Bronchus fibroblast of lung (primary cell): Measurements from ENCODE around the genes NTHL1, CEMP1 and TNFRSF12A.

GRCh38 chr16:2047039-2048131 is at the start of gene NTHL1:
Gene NTHL1, minus strand, starts transcription at chr16:2047834.
- RAMPAGE, long total RNA = no peak

DNA sequence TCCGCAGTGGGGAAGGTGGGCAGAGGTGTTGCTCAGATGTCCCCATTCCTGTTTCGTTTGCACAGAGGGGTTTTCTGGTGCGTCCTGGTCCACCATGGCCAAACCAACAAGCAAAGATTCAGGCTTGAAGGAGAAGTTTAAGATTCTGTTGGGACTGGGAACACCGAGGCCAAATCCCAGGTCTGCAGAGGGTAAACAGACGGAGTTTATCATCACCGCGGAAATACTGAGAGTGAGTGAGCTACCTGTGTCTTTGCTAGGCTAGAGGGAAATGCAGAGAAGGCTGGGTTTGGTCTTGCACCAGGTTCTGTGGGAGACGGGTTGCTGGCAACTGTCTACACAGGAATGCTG is 712 bp downstream of the TSC2 start:
- RAMPAGE, long total RNA = no peak

GRCh38 chr16:2091294-2091928 is 43.6 kb downstream of the TSC2 start:
- RAMPAGE, long total RNA = no peak

GRCh38 chr16:2134848-2135607 is 670 bp downstream of the PKD1 start:
- RAMPAGE, long total RNA = no peak

GRCh38 chr16:2150692-2151622 is 2.5 kb downstream of the RAB26 start:
- RAMPAGE, long total RNA = no peak

- RAMPAGE, long total RNA = no peak
Observed at GRCh38 chr16:2167141-2167811, 11.7 kb downstream of the TRAF7 start.

DNA sequence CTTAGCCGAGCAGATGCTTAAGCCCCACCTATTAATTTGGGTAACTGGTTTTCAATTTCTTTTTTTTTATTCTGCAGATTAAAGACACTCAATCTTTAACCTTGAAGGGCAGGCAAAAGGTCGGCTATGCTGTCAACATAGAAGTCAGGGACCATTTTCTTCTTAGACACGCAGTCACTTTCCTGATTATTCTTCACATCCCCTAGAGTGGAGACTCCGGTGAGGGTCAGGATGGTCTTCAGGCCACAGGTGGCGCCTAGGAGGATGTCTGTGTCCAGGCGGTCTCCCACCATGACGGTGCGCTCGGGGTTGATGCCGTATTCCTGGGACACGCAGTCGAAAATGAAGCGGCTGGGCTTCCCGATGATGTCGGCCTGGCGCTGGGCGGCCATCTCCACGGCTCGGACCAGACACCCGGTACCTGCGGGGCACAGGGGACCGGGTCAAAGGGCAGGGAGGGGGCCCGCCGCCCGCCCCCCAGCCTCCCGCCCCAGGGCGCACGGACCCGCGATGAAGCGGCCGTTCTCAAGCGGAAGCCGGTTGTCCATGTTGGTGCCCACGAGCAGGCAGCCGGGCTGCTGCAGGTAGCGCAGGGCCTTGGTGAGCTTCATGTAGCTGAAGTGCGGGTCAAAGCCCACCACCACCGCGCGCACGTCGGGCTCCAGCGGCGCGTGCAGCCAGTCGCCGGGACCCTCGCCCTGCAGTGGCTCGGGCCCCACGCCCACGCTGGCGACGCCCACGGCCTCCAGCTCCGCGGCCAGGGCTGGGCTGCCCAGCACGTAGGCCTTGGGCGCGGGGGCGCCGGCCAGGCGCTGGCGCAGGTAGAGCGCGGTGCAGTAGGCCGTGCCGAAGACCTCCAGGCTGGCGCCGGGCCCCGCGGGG is 766 bp downstream of the PGP start:
- RAMPAGE, long total RNA = no peak

DNA sequence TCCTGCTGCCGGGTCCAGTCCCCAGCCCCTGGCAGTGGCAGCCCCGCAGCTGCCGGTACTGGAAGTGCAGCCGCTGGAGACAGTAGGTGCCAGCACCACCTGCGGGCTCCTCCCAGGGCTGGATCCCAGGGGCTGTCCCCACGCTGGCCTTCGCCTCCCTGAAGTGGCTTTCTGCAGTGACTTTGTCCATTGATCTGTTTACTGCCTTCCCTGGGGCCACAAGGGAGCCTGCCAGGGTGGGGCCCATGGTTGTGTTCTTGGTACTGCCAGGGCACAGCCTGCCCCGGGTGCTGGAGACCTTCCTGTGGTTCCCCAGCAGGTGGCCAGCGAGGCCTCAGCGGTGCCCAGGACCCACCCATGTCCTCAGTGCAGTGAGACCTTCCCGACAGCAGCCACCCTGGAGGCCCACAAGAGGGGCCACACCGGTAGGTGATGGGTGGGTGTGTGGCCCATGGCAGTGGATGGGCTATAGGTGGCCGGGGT is 2.6 kb upstream of the DNASE1L2 start:
- RAMPAGE, long total RNA = no peak

- RAMPAGE, long total RNA = no peak
Observed at GRCh38 chr16:2263026-2263868, 4.7 kb downstream of the RNPS1 start.

GRCh38 chr16:2486967-2487506 is 12.1 kb downstream of the TBC1D24 start:
- RAMPAGE, long total RNA = no peak

GRCh38 chr16:2530998-2531595 is at the start of gene CEMP1:
Gene CEMP1, minus strand, starts transcription at chr16:2531408.
- RAMPAGE, long total RNA = no peak

DNA sequence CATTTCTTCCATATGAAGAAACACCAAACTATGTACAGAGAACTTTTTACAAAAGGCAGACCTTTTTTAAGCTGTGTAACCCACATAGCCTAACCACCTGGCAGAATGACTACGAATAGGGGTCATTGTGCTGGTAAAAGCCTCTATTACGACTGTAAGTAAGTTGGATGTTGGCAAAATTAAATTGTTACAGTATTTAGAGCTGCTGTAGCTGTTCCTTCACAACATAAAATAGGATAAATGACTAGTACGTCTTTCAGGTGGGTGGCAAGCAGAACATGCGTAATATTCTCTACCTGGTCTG is 64.6 kb downstream of the PDPK1 start:
- RAMPAGE, long total RNA = no peak

DNA sequence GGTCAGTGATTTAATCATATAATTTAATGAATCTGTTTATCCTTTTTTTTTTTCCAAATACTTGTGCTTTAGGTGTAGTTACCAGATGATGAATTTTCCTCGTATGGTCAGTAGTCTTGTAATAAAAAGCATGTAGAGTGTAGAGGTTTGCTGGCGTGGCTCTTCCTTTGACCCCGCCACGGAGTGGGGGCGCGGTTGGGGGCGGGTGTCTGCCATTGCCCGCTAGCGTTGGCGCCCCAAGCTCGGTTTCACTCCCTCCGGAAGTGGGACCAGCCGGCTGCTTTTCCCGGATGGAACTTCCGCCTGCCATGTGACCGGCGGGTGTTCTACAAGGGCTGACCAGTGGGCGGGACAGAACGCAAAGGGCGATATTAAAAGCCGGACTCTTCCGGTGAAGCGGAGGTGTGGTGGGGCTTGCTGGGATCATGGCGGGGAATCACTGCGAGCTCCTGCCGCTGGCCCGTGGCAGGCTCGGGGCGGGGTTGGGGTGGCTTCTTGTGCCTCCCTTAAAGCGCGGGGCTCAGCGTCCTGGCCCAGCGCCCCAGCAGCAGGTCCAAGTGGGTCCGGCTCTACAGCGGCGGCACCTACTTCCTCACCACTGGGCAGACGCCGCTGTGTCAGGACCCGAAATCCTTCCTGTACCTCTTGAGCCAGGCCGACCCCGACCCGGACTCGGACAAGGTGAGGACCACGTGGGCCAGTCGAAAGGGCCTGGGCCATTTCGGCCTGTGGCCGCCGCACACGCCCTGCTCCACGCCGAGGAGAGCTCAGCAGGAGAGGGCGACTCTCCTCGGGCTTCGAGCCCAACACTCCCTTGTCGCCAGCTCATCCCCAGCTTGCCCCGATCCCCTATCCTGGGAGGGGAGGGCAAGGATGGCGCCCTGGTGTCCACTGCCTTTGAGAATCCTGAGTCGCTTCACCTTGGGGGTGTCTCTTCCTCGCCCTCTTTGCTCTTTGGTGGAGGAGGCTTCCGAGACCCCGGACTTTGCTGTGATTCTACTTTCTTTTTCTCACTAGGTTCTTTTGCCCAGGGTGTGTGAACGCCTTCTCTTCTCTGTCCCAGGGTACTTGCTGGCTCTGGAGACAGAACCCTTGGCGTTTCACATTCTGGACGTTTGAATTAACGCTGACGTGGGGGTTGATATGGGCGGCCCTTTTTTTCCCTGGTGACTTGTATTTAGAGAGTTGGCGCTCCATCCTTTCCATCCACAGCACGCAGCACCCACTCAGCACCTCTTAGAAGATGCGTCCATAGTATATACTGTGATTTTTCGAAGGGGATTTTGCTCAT is 65.7 kb downstream of the PDPK1 start:
- RAMPAGE, long total RNA = start-site peak on the plus strand centred at position 399 of the sequence, 81 bp wide, 43 and 36 reads in 2 replicates

DNA sequence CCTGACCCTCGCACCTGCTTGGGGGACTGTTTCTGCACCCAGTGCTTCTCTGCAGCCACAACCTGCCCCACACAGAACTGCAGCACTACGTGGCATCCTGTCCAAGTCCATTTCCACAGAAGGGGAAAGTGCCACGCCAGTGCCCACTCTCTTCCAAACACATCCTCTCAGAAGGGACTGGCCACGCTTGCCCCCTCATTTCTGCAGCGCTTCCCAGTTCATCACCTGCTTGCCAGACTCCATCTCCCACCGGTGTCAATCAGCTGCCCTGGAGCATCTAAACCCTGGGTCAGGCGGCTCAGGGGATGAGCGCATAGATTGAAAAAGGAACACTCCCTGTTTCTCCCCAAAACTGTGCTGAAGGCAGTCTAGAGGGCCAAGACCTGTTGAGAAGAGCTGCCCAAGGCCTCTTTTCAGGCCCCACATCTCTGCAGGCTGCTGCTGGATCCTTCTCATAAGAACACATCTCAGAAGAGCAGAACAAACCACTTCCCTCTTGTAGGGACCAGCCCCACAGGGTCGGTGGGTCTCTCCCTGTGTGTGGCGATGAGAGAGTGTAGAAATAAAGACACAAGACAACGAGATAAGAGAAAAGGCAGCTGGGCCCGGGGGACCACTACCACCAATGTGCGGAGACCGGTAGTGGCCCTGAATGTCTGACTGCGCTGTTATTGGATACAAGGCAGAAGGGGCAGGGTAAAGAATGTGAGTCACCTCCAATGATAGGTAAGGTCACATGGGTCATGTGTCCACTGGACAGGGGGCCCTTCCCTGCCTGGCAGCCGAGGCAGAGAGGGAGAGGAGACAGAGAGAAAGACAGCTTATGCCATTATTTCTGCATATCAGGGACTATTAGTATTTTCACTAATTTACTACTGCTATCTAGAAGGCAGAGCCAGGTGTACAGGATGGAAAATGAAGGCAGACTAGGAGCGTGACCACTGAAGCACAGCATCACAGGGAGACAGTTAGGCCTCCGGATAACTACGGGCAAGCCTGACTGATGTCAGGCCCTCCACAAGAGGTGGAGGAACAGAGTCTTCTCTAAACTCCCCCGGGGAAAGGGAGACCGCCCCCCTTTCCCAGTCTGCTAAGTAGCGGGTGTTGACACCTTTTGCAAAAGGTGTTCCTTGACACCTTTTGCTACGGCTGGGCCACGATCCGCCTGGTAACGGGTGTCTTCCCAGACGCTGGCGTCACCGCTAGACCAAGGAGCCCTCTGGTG is 22.1 kb upstream of the KCTD5 start:
- RAMPAGE, long total RNA = no peak

DNA sequence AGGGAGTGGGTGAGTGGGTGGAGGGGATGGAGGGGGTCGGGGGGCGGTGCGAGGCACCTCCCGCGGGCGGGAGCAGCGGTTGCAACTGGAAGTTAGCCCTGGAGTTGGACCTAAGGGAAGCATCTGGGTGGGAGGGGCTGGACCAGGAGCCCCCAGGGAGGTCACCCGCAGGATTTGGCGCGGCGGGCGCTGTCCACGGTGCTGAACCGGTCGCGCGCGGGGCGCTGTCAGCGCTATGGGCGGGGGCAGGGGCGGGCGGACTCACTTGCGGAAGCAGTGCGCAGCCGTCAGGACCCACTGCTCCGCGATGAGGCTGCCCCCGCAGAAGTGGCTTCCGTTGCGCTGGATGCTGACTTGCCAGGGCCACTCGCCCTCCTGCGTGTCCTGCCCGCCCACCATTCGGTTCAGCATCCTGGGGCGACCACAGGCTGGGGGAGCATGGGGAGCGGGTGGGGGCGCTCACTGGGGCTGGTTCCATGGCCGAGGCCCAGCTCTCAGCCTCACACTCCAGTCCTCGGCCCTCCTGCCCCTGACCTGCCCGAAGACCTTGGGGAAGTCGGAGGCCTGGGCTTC is 4.5 kb downstream of the PRSS27 start:
- RAMPAGE, long total RNA = no peak

- RAMPAGE, long total RNA = no peak
Observed at GRCh38 chr16:2761724-2762336, 9.4 kb downstream of the SRRM2 start.

GRCh38 chr16:2860844-2861700 is 3.1 kb upstream of the PRSS22 start:
- RAMPAGE, long total RNA = no peak

- RAMPAGE, long total RNA = no peak
Observed at GRCh38 chr16:2891164-2891487, 8.1 kb downstream of the FLYWCH2 start.

DNA sequence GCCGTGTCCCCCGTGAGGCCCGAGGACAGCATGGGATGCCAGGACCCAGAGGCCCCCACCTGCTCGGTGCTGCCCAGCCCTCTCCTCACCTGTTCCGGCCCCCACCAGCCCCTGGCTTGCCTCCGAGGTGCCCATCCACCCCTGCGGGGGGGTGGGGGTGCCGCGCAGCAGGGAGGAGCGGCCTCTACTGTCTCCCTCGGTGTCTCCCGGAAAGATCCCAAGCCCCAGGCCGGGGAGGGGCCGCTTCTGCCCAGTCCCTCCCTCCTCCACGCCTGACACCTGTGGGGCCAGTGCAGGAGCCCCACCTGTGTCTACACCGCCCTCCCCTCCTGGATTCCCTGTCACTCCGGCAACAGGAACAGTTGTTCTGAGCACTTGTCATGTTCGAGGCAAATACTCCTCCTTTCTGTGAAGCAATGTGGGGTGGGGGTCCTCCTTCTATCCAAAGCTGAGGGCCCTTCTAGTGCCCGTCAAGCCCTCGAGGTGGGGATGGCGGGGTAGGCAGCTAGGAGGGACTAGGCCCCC is 9.0 kb upstream of the KREMEN2 start:
- RAMPAGE, long total RNA = no peak

- RAMPAGE, long total RNA = start-site peak on the plus strand at chr16:3020358-3020381, 2,281 and 1,674 reads in 2 replicates
Observed at GRCh38 chr16:3020111-3020640, at the start of gene TNFRSF12A. Gene TNFRSF12A, plus strand, starts transcription at chr16:3020368.